Daoy (cell line): ENCODE measurements around a stretch of chr4.

GRCh38 chr4:148693869-148694184 lies 251.6 kb upstream of the NR3C2 start:
- RAMPAGE, long total RNA, result no peak

DNA sequence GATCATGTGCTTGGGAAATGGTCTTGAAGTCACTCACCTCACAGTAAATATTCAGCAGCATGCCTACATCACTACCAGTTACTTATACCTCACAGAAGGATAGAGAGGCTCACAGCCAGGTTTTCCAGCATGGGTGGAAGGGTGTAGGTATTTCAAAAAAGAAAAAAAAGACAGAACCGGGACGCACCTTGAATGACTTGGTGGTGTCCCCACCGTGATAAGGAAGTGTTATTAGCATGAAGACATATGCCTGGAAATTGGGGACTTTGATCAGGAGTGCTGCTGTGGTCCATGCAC lies 633.6 kb downstream of the IQCM start:
- RAMPAGE, long total RNA, result no peak

GRCh38 chr4:149404082-149404741 lies 411.4 kb downstream of the IQCM start:
- RAMPAGE, long total RNA, result no peak

- RAMPAGE, long total RNA, result no peak
Measured at GRCh38 chr4:150039619-150040233, 38.5 kb upstream of the DCLK2 start.

DNA sequence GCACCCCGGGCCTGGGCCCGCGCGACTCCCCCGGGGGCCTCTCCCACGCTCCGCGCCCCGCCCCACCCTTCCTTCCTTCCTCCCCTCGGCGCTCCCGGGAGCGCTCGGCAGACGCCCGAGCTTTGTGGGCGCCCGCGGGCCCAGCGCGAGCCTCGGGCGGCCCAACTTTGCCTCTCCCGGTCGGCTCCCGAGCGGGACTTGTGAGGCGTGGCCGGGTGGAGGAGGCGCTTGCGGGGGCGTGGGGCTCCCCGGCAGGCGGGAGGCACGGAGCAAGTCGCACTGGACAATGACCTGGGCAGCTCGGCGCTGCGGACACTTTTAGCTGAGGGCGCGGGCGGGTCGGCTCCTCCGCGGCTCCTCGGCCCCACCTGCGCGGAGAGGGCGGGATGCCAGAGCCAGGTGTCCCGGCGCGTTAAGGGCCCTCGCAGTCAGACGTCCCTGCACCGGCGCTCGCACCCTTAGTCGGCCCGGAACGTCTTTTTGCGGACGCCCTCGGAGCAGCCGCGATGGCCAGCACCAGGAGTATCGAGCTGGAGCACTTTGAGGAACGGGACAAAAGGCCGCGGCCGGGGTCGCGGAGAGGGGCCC lies 371 bp downstream of the DCLK2 start:
- RAMPAGE, long total RNA, result no peak

DNA sequence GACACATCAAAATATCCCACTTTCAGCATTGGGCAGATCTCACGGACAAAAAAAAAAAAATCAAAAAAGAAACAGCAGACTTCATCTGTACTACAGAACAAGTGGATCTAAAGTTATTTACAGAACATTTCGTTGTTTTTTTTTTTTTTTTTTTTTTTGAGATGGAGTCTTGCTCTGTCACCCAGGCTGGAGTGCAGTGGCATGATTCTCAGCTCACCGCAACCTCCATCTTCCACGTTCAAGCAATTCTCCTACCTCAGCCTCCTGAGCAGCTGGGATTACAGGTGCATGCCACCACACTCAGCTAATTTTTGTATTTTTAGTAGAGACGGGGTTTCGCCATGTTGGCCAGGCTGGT lies 145.0 kb downstream of the MAB21L2 start:
- RAMPAGE, long total RNA, result no peak

DNA sequence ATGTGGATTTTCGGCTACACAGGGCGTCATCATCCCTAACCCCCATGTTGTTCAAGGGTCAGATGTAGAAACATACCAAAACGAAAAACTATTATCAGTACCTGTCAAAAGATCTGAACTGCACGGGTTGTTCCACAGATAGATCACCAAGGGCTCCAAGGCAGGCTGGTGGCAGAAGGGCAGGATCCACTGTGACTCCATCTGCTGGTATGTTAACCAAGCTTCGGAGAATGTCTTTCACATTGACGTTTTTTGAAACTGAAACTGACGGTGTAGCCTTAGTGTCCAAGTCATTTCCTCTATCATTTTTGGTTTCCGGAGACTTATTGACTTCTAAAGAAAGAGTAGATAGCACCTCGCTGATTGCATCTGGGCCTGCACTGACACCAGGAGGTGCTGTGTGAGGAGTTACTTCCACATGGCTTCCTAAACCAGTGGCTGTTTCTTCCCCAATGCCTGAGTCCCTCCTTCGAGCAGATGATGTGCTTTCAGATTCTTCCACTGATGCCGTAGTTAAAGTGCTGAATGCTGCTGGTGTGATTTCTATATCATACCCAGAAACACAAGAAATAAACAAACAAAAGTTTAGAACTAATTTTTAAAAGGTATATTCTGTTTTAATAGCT lies 186.9 kb downstream of the LRBA start:
- RAMPAGE, long total RNA, result no peak

GRCh38 chr4:151113442-151114958 lies 14.6 kb downstream of the RPS3A start:
- RAMPAGE, long total RNA, result no peak

GRCh38 chr4:151159060-151159582 lies 59.7 kb downstream of the RPS3A start:
- RAMPAGE, long total RNA, result no peak

GRCh38 chr4:151167949-151168350 lies 68.5 kb downstream of the RPS3A start:
- RAMPAGE, long total RNA, result no peak

DNA sequence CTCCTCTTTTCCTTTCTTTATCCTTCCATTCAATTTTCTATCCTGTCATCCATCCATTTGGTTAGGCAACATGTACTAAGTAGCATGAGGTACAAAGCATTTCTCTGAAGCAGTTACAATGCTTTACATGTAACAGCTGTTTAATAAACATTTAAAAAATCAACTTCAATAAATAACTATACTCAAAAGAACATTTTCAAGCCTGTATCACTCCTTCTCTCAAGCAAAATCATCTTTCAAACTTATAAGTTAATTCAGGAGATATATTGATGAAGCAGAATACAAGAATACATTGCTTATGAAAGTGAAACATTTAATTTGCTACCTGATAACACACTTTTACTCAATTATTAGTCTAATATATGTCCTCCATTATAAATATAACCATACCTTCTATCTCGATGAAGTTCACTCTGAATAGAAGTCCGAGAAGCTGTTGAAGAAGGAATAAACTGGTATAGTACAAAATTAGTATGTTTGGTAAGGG lies 79.6 kb downstream of the RPS3A start:
- RAMPAGE, long total RNA, result no peak

DNA sequence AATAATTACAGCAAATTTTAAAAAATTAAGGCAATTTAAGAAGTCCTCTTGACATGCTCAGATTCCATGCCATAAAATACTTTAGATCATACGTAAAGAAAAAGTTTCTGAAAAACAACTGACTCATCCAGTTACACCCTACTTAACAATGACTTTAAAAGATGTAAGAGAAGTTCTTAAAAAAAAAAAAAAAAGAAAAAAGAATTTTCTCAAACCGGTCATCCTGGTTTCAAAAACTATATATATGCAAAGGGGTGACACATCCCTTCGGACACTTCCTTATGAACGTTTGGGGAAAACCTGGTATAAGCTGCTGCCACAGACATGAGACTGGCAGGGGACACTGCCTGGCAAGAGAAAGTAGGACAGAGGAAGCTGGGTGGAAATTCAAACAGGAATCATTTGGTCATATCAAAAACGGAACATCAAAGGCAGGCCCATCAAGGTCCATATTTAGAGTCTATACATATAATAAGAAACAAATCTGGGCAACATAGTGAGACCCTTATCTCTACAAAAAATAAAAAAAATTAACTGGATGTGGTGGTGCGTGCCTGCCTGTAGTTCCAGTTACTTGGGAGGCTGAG lies 81.1 kb upstream of the PRSS48 start:
- RAMPAGE, long total RNA, result no peak

DNA sequence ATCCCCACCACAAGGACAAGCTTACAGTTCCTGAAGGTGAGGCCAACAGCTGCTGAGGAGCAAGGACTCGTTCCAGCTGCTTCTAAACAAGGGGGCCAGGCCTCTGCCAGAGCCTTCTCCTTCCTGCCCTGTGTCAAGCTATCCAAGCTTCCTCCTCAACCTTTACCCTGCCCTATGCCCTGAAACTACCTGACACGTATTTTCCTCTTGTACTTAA lies 8.8 kb downstream of the SH3D19 start:
- RAMPAGE, long total RNA, result no peak

GRCh38 chr4:151329090-151329648 lies 3.8 kb upstream of the SH3D19 start:
- RAMPAGE, long total RNA, result no peak

GRCh38 chr4:151659632-151659931 lies 101.2 kb downstream of the GATB start:
- RAMPAGE, long total RNA, result no peak

- RAMPAGE, long total RNA, result no peak
Measured at GRCh38 chr4:151718713-151720044, 41.6 kb downstream of the GATB start.

DNA sequence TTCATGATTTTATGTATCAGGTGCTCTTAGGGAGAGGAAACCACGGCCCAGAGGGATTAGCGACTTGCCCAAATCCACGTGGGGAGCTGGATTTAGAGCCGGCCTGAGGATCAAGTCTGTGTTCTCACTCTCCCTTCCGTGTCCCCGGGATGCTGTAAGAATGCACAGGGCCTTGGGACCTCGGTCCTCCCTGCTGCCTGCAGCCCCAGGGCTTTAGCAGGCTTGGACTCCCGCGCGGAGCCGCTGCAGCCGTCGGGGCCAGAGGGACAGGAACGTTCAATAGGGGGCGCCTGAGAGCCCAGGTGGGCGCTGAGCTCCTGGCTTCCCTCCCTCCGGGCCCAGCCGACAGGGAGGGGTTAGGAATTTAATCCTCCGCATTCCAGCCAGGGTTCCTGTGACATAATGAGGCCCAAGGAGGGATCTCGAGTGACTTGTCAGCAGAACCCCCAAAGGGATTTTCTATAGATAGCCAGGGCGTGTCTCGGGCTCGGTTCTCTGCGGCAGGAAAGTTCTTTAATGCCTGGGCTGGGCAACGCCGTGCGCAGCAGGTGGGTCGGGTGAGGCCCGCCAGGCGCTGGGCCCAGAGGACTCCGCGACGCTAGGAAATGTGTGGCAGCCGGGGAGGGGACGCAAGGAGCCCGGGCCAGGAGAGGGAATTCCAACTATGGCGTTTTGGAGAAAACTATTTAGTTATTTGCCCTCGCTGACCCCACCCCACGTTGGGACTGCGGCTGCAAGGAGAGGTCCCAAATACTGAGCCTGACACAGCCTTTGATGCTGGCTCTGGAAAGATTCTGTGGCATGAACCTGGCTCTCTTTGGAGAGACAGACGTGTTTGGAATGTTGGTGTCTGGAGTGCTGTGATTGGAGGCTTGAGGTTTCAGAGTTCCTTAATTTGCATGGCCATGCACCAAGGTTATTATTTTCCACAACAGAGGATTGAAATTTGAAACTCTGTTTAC lies 285.1 kb upstream of the GATB start:
- RAMPAGE, long total RNA, result no peak

DNA sequence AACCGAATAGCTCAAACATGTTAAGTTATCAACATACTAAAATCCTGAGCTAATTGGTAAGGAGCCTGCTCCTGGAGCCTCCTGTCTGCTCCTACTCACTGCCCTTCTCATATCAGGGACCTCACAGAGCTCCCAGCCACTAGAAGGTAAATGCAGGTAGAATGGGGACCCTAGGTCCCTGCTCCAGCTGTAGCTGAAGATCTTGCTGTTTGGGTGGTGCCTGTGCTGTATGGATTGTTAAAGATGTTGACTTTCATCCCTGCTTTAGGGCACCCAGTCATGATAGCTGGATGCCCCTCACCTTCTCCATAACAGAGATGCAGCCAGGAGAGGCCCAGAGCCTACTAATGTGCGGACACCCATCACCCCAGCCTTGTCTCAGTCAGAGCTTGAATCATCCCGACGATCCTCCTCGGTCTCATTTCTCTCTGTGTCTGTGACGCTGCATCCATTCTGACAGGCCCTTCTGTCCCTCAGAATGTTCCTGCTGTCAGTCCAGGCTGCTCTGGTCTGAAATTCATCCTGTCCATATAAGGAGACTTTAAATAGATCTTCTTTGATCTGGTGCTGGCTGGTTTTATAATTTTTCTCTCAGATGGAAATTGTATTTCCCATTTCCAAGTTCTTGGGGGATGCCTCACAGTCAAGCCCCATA lies 341.7 kb upstream of the GATB start:
- RAMPAGE, long total RNA, result no peak

DNA sequence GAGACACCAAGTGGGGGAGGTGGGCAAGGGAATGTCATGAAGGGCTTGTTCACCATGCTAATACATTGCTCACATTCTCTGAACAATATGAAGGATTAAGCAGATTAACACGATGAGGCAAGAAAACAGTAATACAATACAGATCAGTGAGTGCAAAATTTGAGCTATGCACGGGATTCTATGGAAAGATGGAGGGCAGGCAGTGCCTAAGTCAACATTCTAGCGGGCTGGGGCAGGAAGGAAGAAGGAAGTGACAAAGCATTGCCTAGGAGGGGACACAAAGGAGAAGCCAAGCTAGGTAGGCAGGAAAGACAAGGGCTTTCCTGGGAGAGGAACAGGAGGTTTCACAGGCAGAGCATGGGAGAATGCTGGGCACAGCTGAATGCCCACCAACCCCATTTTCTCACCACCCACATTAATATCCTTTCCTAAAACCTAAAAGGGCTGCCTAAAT lies 278.1 kb downstream of the FBXW7 start:
- RAMPAGE, long total RNA, result no peak

GRCh38 chr4:152411311-152412069 lies 124.4 kb downstream of the FBXW7 start:
- RAMPAGE, long total RNA, result no peak